ENCODE measurements around the gene NABP1.

GRCh38 chr2:189485206-189485514, 43.9 kb downstream of the WDR75 start:
- PRO-cap: no peak
- RAMPAGE, long total RNA, 2 experiments: no peak in any of the 2 experiments

- PRO-cap: no peak
- RAMPAGE, long total RNA, 2 experiments: no peak in any of the 2 experiments
Measured at GRCh38 chr2:189522724-189523211, 57.8 kb downstream of the SLC40A1 start.

DNA sequence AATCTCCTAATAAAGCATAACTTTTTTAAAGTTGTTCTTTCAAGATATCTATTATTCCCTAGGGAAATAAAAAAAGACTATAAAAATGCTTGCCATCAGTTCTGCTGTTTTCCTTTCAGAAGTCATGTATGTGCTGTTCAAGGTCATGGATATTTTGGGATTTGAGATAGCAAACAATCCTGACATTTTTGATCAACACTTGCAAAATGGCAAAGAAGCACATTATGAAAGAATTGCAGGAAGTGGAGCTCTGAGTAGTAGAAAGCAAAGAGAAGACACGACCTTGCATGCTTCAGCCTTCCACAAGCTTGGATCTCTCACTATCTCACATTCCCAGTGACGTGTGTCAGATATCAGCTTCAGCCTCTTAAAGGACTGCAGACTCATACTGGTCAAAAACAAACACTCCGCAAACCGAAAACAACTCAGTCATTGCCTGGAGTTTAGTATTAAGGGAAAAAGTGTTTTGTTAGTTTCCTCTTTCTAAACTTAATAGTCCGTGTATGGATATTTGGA, 32.4 kb upstream of the SLC40A1 start:
- PRO-cap: no peak
- RAMPAGE, long total RNA, 2 experiments: no peak in any of the 2 experiments

DNA sequence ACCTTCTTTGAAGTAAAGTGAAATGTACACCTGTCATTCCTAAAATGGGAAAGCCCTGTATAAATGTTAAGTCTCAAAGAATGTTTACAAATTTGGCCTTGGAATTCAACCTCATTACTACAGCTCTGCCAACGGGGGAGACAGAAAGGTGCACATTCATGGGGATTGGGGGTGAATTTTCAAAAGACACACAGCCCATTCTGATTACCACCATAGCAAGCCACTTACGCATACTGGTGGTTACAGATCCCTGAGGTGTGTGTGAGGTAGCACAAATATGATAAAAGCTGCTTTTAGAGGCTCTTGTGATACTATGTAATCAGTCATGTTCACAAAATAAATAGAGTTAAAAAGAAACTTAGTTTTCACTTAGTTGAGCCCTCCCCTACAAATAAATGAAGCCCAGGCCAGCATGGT, 1.1 kb downstream of the ASDURF start:
- PRO-cap: no peak
- RAMPAGE, long total RNA, 2 experiments: no peak in any of the 2 experiments

- PRO-cap: no peak
- RAMPAGE, long total RNA, 2 experiments: no peak in any of the 2 experiments
Measured at GRCh38 chr2:189783233-189783668, 888 bp downstream of the ORMDL1 start.

GRCh38 chr2:190183231-190183968, 2.7 kb downstream of the C2orf88 start:
- PRO-cap: no peak
- RAMPAGE, long total RNA, 2 experiments: no peak in any of the 2 experiments

- PRO-cap: no peak
- RAMPAGE, long total RNA, 2 experiments: no peak in any of the 2 experiments
Measured at GRCh38 chr2:190409309-190410058, 1.3 kb downstream of the MFSD6 start.

DNA sequence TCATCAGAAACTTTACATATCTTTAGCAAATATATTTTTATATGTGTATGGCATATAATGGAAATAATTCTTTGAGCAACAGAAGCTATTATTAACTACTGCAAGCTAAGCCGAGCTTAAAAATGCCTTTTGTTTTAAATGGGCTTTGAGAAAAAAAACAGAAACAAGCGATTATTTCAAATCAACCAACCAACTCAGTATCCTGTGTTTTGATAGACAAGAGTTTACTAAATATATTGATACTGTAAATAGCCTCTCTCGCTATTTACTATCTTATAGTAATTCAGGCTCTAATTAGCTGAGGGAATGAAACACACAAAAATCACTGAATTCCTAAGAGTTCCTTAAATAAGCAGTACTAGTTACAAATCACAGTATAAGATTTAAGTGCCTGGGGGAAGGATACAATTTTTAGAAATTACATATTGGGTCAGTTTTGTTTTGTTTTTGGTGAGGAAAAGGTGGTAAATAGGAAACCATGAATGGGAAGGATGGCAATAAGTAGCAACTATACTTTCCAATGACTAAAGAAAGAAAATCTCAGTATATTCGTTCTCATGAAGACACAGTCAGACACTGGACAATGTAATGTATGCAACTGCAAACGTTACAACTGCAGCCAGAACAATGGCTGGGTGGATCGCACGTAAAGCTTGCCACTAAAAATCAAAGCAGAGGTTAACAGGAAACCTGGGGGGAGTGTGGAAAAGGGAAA, 33.6 kb downstream of the NEMP2 start:
- PRO-cap: no peak
- RAMPAGE, long total RNA, 2 experiments: no peak in any of the 2 experiments

- PRO-cap: no peak
- RAMPAGE, long total RNA, 2 experiments: no peak in any of the 2 experiments
Measured at GRCh38 chr2:190606805-190608034, 41.7 kb upstream of the NAB1 start.

DNA sequence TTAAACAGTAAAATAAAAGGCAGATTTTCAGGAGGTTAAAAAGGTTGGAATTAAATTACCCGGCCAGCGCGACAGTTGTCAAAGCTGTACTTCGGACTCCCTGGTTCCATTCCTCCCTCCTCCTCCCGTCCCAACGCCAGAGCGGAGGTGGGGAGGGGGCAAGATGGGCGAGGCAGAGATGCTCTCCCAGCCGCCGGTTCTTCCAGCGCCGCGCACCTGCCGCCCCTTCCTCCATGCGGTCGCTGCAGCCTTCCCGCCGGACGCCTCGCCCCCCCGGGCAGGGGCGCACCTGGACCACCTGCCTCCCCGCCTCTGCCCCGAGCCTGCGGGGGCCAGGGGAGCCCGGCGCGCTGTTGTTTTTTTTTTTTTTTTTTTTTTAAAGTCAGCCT, 728 bp upstream of the NAB1 start:
- PRO-cap: unidirectional peak, plus-strand start at position 139 of the sequence; bidirectional peak, plus-strand start outside the sequence, minus-strand start at position 325 of the sequence
- RAMPAGE, long total RNA, 2 experiments: no peak in any of the 2 experiments

- PRO-cap: no peak
- RAMPAGE, long total RNA, 2 experiments: no peak in any of the 2 experiments
Measured at GRCh38 chr2:190845693-190846008, 35.0 kb upstream of the GLS start.

- PRO-cap: no peak
- RAMPAGE, long total RNA, 2 experiments: no peak in any of the 2 experiments
Measured at GRCh38 chr2:190969208-190970265, 44.4 kb downstream of the STAT1 start.

DNA sequence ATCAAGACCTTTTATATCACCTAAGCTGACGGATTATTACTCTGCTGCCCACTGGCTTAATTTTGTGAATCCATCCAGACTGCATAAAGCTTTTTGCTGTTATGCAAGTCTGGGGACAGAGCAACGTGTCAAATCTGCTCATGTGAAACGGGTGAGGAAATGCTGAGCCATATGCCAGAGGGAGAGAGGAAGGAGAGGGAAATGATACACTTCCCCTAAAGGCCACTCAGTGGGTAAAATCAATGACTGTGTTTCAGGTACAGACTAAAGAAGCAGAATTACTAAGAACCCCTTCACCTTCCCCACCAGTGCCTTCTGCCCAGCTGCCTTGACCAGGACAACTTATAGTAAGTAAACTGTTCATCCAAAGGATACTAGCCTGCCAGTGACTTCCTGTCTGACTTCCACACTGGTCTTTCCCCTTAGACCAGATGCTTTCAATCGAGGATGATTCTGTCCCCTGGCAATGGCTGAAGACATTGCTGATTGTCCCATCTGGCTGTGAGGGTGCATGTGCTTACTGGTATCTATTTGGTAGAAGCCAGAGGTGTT, 43.0 kb downstream of the STAT1 start:
- PRO-cap: no peak
- RAMPAGE, long total RNA, 2 experiments: no peak in any of the 2 experiments

DNA sequence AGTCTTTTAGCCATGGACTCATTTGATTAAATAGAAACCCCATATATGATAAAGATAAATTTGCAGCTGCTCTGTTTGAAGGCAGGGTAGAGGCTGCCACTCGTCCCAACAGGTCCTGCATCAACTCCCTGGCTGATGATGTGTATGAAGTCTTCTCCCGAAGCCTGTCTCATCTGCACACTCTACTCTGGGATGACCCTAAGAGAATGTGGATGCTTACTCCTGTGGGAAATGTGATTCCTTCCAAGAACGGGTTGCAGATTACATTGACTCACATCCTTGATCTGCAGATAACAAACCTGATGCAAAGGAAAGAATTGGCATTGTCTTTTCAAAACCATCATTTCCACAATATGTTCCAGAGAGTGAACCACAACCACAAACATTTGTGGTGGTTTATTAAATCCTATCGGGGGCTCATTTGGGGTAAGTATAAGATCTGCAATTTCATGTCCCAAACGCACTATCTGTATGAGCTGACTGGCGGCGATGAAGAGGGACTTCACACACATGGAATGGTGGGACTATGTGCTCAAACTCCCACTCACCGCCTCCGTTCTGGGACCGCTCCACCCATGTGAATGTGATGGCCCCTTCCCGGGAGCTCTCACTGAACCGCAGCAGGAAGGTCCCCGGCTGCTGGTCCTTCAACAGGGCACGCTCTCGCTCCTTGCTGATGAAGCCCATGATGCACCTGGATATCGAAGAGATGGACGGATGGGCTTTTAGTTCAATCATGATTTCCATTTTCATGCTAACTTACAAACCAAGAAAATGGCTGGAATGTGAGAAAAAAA, 35.5 kb downstream of the STAT1 start:
- PRO-cap: no peak
- RAMPAGE, long total RNA, 2 experiments: no peak in any of the 2 experiments

GRCh38 chr2:191024382-191024795, 10.4 kb upstream of the STAT1 start:
- PRO-cap: no peak
- RAMPAGE, long total RNA, 2 experiments: no peak in any of the 2 experiments

DNA sequence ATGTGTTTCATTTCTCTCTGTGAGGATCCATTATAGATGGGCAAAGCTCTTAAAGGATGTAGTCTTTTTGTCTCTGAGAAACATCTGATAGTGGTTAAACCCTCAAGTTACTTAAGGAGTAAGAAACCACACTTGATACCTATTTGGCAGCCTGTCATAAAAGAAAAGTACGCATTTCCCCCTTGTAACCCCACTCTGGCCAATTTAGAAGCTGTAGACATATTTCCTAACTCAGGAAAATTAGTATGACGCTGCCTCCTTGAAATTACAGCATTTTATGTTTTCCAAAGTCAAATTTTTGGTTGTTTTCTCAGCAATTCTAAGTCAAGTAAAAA, 2.0 kb downstream of the STAT4 start:
- PRO-cap: no peak
- RAMPAGE, long total RNA, 2 experiments: no peak in any of the 2 experiments

DNA sequence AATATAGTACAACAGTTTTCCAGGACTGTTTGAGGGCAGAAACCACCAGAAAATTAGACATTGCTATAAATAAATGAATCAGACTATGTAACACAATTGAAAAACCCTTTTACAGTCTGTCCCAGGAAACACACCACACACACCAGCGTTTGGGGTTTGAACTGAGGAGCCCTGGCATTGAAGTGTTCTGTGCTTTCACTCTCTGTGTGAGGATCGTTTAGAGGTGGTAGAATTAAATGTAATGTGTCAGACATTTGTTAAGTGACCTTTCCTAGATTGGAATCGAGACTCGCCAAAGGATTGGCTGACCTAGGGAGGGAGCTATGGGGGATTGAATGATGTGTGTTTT, 1.5 kb downstream of the MYO1B start:
- PRO-cap: no peak
- RAMPAGE, long total RNA, 2 experiments: no peak in any of the 2 experiments

GRCh38 chr2:191363547-191364026, 118.4 kb downstream of the MYO1B start:
- PRO-cap: no peak
- RAMPAGE, long total RNA, 2 experiments: no peak in any of the 2 experiments

GRCh38 chr2:191638461-191638824, 39.5 kb upstream of the NABP1 start:
- PRO-cap: no peak
- RAMPAGE, long total RNA, 2 experiments: no peak in any of the 2 experiments

DNA sequence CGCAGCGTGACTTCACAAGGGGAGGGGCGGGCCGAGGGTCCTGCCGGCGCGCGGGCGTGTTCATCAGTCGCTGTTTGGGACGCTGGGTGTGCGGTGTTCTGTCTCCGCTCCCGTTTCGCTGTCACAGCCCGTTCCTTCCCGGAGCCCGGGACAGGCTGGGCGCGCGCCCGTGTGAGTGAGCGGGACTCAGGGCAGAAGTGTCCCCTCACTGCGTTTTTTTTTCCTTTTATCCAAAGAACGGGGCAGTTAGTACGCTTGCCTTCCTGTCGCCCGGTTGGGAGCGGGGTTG, at the start of gene NABP1:
TSS of gene NABP1 (plus strand) at position 66 of the 289 bp plus-strand sequence.
- PRO-cap: bidirectional peak, plus-strand start at position 66 of the sequence, minus-strand start outside the sequence
- RAMPAGE, long total RNA, 2 experiments: start-site peak on the plus strand in 2 of 2 experiments, centred at positions 60 to 68 of the sequence, 201 to 205 reads per replicate

Measured in breast epithelium (tissue), 2 donors.